HEK293 (cell line): ENCODE measurements around a stretch of chr7.

- PRO-cap = no peak
- RRBS, 2 experiments = no CpG with 5 or more reads among the region's 5 CpGs
Observed at GRCh38 chr7:99200911-99201553, 6.9 kb downstream of the KPNA7 start.

- PRO-cap = no peak
- RRBS, 2 experiments = no CpG with 5 or more reads among the region's 22 CpGs
Observed at GRCh38 chr7:99404750-99405351, 3.5 kb downstream of the PDAP1 start.

DNA sequence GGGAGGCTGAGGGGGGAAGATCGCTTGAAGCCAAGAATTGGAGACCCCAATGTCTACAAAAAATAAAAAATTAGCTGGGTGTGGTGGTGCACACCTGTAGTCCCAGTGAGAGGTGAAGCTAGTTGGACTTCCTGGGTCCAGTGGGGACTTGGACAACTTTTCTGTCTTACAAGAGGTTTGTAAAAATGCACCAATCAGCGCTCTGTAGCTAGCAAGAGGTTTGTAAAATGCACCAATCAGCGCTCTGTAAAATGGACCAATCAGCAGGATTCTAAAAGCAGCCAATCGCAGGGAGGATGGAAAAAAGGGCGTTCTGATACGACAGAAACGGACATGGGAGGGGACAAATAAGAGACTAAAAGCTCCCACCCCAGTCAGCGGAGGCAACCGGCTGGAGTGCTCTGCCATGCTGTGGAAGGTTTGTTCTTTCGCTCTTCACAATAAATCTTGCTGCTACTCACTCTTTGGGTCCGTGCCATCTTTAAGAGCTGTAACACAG is 1.1 kb upstream of the ZNF394 start:
- PRO-cap = no peak
- RRBS, 2 experiments = no CpG with 5 or more reads among the region's 11 CpGs

DNA sequence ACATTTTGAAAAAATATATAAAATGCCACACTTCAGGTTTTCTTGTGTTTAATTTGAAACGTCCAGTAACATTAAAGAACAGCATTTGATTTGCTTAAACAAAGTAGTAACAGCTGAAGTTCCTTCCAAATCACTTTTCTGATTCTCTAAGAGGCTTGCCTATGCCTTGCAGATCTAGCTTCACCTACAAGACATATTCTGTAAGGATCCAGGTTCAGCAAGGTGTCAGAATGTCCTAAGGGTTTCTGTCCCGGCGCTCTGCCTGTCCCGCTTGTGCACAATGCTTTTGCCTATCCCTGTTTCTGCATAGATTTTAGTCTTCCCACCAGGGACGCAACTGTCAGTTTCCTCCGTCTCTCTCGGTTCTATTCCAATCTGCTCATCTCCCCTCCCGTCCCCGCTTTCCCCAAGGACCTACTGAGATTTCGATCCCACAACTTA is 704 bp upstream of the ZNF655 start:
- PRO-cap = no peak
- RRBS, 2 experiments = no CpG with 5 or more reads among the region's 10 CpGs

GRCh38 chr7:99623336-99624215 is 6.8 kb downstream of the ZSCAN25 start:
- PRO-cap = no peak
- RRBS, 2 experiments = no CpG with 5 or more reads among the region's 7 CpGs

GRCh38 chr7:99653567-99654217 is 26.1 kb downstream of the CYP3A5 start:
- PRO-cap = no peak
- RRBS, 2 experiments = no CpG with 5 or more reads among the region's 5 CpGs

GRCh38 chr7:99676635-99677493 is 2.9 kb downstream of the CYP3A5 start:
- PRO-cap = no peak
- RRBS, 2 experiments = no CpG with 5 or more reads among the region's 4 CpGs

DNA sequence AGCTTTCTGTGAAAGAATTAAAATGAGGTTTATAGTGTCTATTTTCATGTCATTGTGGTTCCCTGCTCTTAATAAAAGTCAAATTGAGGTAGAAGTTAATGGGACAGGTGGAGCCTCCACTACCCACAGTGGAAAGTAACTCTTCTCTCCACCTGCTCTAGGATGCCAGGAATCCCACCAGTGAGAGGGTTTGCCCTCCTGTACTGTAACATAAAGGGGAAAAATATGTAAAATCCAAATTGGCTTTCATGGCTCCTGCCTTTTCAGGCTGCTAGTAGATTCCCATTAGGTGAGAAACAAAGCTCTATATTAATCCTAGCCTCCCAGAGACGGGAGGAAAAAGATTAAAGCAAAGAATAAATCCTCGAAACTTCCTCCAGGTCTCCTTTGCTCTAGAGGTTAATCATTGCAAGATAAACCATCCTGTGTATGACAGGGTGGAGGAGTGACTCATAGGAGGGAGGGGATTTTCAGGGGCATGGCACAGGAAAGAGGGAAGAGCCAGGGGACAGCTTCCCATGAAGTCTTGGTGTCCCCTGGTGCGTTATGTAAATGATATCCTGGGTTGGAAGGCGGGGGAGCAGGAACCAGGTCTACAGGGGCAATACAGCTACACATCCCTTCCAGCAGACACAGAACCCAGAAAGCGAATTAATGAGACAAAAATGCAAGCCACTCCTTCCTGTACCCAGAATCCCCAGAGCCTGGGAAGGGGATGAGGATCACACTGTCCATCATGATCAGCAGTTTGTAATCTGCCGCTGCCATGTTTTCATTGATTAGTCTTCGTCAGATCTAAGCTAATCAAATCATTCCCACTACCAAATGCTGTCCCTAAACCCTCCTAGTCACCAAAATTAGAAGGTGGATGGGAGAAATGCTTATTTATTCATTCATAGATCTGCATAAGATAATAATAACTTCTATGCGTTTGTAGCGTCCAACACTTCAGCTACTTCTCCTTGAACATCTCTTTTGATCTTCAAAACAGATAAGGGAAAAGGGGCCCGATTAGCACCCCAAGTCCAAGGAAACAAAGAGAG is 712 bp downstream of the CYP3A5 start:
- PRO-cap = no peak
- RRBS, 2 experiments = no CpG with 5 or more reads among the region's 10 CpGs

DNA sequence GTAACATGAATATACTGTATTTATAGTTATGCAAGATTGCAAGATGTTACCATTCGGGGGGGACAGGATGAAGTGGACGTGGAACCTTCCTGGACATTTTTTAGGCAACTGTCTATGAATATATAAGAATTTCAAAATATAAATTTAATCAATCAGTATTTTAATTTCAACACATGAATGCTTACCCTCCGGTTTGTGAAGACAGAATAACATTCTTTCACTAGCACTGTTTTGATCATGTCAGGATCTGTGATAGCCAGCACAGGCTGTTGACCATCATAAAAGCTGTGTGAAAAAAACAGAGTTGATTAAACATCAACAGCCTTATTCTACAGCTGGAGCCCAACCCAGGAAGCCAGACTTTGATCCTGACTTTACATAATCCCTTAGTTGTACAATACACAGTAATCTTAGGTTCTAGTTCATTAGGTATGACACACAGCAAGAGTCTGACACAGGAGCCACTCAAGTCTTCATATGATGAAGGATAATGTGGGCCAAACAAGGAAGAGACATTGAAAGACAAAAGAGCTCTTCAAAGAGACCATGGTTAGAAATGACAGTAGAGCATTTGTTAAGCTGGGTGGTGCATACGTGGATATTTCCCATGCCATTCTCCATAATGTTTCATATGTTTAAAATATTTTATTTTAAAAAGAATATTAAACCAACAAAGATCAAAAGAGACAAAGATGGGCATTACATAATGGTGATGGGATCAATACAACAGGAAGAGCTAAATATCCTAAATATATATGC is 11.4 kb downstream of the CYP3A4 start:
- PRO-cap = no peak
- RRBS, 2 experiments = no CpG with 5 or more reads among the region's 4 CpGs

- PRO-cap = no peak
- RRBS, 2 experiments = no CpG with 5 or more reads among the region's 3 CpGs
Observed at GRCh38 chr7:99918585-99918777, 849 bp downstream of the TRIM4 start.

DNA sequence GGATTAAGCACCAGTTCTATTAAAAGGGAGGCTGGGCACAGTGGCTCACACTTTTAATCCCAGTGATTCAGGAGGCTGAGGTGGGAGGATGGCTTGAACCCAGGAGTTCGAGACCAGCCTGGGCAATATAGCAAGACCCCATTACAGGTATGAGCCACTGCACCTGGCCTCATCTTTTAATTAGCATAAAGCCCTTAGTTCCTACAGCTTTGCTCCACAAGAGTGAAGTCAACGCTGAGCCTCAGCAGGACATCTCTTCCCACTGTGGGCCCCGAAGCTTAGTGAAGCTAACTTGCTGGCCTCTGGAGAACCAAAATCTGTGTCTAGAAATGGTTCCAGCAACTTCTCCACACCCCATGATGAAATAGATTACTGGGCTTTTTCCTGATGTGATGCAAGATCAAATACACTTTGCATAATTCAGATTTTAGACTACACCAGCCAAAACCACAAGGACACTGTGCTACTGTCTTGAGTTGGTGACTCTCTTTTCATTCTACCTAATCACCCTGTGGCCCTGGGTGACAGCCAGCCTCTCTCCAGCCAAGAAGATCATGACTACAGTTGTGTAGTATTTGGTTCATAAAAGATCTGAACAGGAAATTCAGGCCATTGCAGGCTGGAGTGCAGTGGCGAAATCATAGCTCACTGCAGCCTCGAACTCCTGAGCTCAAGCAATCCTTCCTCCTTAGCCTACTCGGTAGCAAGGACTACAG is 22.3 kb downstream of the AZGP1 start:
- PRO-cap = no peak
- RRBS, 2 experiments = no CpG with 5 or more reads among the region's 6 CpGs

GRCh38 chr7:100098971-100099975 is 1.9 kb downstream of the MCM7 start:
- PRO-cap = no peak
- RRBS, 2 experiments = no CpG with 5 or more reads among the region's 31 CpGs

DNA sequence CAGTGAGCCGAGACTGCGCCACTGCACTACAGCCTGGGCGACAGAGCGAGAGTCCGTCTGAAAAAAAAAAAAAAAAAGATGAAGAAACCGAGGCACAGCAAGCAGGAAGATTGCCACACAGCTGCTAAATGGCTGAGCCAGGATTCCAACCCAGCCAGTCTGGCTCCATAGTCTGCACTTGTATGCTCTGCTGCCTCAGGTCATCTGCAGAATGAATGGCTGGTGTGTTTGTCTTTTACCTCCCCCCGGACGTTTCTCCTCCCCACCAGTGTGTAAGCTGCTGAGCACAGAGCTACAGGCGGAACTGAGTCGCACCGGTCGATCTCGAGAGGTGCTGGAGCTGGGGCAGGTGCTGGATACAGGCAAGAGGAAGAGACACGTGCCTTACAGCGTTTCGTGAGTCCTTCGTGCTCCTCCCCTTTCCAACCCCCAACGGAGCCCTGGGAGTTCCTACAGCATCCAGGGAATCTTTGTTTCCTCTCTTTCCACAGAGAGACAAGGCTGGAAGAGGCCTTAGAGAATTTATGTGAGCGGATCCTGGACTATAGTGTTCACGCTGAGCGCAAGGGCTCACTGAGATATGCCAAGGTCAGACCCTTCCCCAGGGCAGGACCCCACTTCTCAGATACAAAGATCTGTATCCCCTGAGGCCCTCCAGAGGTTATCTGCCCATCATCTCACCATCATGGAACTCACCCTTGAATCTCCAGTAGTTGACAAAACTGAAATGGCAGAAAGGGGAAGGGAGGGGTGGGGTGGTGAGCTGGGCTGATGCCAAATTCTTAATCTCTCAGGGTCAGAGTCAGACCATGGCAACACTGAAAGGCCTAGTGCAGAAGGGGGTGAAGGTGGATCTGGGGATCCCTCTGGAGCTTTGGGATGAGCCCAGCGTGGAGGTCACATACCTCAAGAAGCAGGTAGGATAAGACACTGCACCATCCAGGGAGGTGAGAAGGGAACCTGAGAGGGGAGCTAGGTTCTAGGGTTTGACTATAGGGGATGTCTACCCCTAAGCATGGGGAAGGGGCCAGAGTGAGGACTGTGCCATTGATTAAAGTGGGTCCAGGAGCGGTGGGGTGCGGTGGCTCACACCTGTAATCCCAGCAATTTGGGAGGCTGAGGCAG is 2.9 kb downstream of the CNPY4 start:
- PRO-cap = no peak
- RRBS, 2 experiments = 66 to 94% methylated on average over 5 of the region's 24 CpGs

- PRO-cap = no peak
- RRBS, 2 experiments = no CpG with 5 or more reads among the region's 3 CpGs
Observed at GRCh38 chr7:100124272-100124790, 2.4 kb upstream of the MBLAC1 start.

DNA sequence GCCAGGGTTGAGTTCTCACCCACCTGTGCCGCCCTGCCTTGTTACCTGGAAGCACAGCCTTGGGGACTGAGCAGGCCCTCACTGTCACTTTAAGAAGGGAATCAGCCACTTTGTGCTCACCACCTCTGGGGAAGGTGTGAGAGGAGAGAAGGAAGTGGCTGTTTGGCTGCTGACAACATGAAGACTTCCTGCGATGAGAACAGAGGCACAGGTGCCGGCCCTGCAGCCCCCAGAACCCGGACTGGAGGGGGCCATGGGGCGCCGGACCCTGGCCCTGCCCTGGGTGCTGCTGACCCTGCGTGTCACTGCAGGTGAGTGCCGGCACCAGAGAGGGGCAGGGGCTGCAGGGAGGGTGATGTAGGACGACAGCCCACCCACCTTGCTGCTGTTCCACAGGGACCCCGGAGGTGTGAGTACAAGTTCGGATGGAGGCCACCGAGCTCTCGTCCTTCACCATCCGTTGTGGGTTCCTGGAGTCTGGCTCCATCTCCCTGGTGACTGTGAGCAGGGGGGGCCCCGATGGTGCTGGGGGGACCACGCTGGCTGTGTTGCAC is 5.7 kb upstream of the PILRB start:
- PRO-cap = no peak
- RRBS, 2 experiments = no CpG with 5 or more reads among the region's 16 CpGs

DNA sequence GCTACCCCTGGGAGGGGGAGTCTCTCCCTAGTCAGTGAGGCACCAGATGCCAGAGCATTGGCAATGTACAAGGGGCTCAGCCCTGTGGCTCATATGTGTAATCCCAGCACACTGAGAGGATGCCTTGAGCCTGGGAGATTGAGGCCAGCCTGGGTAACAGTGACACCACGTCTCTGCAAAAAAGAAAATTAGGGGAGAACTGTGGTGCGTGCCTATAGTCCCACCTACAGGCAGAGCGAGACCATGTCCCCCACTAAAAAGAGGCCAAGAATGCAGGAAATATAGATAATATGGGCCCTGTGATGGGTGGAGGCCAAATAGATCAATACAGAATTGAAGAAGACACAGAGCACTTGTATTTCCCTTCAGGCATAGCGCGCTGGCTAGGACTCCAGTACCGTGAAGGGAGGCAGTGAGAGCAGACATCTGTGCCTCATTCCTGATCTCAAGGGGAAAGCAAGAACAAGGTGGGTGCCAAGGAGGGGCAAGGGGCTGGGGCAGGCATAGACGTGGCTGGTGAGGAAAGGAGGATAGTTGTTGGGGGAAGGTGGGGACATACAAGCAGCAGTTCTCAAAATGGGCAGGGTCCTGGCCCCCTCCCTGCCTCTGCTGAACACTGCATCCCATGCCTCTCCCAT is 3.0 kb upstream of the PILRB start:
- PRO-cap = no peak
- RRBS, 2 experiments = no CpG with 5 or more reads among the region's 7 CpGs

- PRO-cap = no peak
- RRBS, 2 experiments = no CpG with 5 or more reads among the region's 5 CpGs
Observed at GRCh38 chr7:100374594-100374890, 1.3 kb downstream of the PILRA start.

DNA sequence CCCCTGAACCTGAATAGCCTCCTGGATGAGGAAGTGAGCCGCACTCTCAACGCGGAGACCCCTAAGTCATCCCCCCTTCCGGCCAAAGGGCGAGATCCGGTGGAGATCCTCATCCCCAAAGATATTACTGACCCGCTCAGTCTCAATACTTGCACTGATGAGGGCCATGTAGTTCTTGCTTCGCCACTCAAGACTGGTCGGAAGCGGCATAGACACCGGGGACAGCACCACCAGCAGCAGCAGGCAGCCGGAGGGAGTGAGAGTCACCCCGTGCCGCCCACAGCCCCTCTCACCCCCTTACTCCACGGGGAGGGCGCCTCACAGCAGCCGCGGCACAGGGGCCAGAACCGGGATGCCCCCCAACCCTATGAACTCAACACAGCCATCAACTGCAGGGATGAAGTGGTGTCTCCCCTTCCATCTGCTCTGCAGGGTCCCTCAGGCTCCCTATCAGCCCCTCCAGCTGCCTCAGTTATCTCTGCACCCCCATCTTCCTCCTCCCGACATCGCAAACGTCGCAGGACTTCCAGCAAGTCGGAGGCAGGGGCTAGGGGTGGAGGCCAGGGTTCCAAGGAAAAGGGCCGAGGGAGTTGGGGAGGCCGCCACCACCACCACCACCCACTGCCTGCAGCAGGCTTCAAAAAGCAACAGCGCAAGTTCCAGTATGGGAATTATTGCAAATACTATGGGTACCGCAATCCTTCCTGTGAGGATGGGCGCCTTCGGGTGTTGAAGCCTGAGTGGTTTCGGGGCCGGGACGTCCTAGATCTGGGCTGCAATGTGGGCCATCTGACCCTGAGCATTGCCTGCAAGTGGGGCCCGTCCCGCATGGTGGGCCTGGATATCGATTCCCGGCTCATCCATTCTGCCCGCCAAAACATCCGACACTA is 1.2 kb downstream of the MEPCE start:
- PRO-cap = bidirectional peak, plus-strand start at position 12 of the sequence, minus-strand start outside the sequence
- RRBS, 2 experiments = 84 to 98% methylated on average over 8 to 11 of the region's 39 CpGs

DNA sequence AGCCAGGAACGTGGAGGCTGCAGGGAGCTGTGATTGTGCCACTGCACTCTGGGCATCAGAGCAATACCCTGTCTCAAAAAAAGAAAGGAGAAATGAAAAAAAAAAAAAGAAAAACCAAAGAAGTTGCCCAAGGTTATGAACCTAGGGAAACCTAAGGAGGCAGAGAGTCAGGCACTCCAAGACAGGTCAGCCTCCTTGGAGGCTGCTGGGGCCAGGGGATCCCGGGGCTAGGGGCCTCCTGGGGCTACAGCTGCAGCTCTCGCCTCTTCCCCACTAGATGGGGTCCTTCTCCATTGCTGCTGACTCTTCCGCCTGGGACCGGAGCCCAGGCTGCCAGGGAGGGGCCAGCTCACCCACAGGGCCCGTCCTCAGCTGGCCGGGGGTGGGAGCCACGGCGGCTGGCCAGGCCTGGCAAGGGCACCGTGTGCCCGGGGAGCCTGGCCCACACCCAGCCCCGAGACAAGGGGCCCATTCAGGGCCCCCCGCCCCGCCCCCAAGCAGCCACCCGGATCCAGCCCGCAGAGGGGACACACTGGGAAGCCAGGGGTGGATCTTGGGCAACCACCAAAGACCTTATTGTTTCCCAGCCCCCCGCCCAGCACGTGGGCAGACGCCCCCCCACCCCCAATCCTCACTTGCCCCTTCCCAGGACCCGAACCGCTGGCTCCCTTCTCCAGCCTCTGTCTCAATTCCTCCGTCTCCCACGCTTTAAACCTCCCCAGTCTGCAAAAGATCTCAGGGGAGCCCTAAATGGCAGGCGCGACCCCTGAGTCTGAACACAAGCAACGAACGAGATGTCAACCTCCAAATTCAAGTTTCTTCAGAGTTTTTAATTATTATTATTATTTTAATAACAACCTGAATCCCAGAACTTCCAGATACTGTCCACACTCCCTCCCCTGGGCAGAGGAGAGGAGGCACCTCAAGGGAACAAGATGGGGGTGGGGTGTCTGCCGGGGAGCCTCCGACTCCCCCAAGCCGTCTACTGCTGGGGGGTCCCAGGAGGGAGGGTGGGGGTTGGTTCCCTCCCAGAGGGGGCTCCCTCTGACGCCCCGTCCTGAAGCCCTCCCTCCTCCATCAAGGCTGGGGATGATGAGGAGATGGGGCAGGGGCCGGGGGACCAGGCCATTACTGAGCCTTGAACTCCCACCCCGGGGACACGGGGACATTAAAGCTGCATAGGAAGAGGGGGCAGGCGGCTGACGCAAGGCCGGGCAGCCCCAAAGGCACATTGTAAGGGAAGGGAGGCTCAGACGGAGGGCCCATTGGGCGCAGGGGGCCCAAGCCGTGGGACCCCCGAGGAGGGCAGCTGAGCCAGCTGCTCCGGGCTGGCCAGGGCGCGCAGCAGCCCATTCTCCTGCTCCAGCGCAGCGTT is 2.1 kb upstream of the SPACDR start:
- PRO-cap = no peak
- RRBS, 2 experiments = 57 to 60% methylated on average over 23 of the region's 47 CpGs

DNA sequence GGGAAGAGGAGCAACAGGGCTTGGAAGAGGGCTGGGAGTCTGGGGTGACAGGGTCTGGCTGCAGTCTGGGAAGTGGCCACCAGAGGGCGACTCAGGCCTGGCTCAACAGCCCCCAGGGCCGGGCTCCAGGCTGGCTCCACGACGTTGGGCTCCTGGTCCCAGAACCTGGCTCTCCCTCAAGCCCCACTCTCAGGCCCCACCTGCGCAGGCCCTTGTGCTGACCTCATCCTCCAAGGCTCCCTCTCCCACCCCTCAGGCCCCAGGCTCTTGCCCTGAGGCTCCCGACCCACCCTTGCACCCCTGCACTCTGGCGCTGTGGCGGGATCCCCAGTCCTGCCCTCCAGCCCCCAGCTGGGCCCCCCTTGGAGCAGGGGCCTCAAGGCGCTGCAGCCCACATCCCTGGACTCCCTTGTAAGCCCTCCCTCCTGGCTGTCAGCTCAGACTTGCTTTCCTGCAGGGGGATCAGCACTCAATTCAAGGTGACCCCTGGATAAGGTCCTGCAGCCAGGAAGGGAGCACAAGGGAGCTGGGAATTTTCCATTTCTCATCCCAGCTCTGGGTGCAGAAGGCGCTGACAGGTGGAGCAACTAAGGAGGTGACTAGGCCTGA is 5.4 kb upstream of the SPACDR start:
- PRO-cap = no peak
- RRBS, 2 experiments = no CpG with 5 or more reads among the region's 10 CpGs